Vagina (tissue), 1 donor: Measurements from ENCODE around the genes CIR1 and GPR155.

DNA sequence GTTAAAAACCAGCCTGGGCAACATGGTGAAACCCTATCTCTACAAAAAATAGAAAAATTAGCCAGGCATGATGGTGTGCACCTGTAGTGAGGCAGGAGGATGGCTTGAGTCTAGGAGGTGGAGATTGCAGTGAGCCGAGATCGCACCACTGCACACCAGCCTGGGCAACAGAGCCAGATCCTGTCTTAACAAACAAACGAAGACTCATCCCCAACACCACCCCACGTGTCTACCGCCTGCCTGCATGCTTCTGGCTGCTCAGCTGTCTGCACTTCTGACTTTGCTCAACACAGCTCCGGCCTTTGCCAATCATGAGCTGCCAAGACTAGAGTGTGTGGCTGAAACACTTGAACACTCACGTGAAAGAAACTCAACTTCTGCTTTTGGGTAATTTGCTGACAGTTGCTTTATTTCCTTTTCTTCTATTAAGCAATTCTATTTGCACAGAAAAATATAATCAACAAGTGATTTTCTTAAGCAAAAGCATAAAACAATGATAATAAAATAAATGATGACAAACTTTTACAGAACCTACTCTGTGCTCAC, 32.1 kb upstream of the SP3 start:
- PRO-cap, result unidirectional peak, minus-strand start at position 252 of the sequence
- RAMPAGE, long total RNA, result no peak

GRCh38 chr2:174025039-174025939, 60.1 kb upstream of the SP3 start:
- PRO-cap, result bidirectional peak, plus-strand start at chr2:174025510, minus-strand start at chr2:174025297
- RAMPAGE, long total RNA, result no peak

- PRO-cap, result no peak
- RAMPAGE, long total RNA, result no peak
These were observed 130.3 kb downstream of the OLA1 start for GRCh38 chr2:174117730-174118804.

GRCh38 chr2:174310633-174311284, 24.0 kb upstream of the SP9 start:
- PRO-cap, result no peak
- RAMPAGE, long total RNA, result no peak

DNA sequence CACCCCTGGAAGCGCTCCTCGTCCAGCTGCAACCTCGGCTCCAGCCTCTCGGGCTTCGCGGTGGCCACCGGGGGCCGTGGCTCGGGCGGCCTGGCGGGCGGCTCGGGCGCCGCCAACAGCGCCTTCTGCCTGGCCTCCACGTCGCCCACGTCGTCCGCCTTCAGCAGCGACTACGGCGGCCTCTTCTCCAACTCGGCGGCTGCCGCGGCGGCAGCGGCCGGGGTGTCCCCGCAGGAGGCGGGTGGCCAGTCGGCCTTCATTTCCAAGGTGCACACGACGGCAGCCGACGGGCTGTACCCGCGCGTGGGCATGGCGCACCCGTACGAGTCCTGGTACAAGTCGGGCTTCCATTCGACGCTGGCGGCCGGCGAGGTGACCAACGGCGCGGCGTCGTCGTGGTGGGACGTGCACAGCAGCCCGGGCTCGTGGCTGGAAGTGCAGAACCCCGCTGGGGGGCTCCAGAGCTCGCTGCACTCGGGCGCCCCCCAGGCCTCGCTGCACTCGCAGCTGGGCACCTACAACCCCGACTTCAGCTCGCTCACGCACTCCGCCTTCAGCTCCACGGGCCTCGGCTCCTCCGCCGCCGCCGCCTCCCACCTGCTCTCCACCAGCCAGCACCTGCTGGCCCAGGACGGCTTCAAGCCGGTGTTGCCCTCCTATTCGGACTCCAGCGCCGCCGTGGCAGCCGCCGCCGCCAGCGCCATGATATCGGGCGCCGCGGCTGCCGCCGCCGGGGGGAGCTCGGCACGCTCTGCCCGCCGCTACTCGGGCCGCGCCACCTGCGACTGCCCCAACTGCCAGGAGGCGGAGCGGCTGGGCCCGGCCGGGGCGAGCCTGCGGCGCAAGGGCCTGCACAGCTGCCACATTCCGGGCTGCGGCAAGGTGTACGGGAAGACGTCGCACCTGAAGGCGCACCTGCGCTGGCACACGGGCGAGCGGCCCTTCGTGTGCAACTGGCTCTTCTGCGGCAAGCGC, 1.8 kb downstream of the SP9 start:
- PRO-cap, result no peak
- RAMPAGE, long total RNA, result no peak

DNA sequence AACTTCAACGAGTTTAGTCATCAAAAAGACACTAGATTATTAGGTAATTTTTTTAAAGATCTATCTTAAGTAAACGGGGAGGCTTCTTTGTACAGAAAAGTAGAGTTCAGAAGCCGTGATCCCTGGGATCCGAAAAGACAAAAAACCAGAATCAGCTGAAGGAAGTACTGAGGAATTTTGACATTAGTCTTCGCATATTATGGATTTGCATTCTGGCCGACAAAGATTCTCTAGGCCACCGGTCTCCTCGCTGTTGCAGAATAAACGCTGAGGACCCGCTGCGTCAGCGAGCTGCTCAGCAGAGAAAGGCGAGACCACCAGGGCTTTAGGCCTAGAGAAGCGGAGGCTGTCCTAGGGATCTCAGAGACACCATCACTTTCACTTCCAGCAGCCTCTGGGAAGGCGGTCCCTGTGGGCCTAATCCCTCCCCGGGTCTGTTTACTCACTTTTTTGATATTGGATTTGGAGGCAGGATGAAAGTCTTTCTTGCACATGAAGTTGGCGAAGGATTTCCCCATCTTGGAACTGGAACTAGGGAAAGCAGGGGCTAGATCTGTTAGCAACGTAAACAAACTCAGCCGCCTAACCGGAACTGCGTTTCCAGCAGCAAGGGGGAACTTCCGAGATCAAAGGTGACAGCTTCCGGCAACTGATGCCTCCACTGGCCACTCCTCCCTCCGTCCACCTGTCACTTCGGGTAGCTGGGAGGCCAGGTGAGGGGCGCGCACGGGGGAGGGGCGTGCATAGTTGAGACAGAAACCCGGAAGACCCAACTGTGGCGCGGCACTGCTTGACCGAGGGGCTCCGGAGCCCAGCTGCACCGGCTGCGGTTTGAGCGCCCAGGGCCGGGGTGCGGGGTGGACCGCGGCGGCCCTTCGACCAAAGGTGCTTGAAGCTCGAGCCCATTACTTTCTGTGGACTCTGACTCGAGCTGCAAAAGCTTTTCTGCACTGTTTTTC, at the start of gene CIR1:
TSS of gene CIR1 (minus strand) at position 608 of the 959 bp plus-strand sequence.
- PRO-cap, result bidirectional peak, plus-strand start at position 629 of the sequence, minus-strand start at position 594 of the sequence
- RAMPAGE, long total RNA, result start-site peak on the minus strand centred at position 569 of the sequence, 51 bp wide, 212 reads; start-site peak on the plus strand centred at position 658 of the sequence, 41 bp wide, 42 reads

DNA sequence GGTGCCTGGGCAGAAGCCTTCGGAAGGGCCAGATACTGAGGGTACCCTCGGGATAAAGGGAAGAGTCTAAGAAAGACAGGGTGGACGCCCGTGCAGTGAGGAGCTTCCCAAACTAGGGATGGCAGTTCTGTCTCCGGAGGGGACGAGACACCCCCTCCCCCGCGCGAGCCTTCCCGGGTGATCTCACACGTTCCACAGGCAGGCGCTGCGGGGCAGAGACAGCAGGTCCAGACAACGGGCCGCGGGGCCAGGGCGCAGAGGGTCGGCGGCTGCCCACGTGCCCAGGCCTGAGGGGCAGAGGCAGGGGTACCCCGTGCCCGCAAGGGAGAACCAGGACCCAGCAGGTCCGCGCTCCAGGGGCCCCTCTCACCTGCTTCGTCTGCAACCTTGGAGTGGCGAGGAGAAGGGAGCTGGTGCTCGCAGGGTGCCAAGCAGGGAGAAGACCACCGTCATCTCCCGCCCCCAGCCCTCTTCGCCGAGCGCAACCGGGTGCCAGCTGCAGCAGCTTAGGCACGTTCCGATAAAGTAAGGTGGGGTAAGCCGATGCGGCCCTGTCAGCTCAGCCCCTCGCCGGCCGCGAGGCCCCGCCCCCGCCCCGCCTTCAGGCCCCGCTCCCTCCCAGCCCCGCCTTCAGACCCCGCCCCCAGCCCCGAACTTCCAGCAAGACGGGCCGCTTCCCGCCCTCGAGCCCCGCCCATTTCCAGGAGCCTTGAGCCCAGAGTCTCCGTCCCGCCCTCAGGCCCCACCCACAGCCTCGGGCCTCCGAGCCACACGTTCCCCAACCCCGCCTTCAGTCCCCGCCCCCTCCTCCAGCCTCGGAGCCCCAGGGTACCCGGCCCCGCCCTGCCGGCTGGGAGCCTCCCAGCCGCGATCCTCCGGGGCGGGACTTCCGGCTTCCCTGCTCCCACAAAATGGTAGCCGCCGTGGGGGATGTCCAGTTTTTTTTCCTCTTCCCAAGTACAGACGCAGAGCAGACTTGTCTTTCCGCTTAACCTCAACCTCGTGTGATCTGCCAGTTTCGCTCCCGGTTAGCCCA, at the start of gene GPR155:
TSS of gene GPR155 (minus strand) at position 527 of the 1,036 bp plus-strand sequence.
- PRO-cap, result bidirectional peak, plus-strand start at position 197 of the sequence, minus-strand start at position 185 of the sequence; bidirectional peak, plus-strand start at position 886 of the sequence, minus-strand start at position 583 of the sequence
- RAMPAGE, long total RNA, result start-site peak on the minus strand centred at position 522 of the sequence, 91 bp wide, 94 reads

- PRO-cap, result no peak
- RAMPAGE, long total RNA, result start-site peak on the minus strand at chr2:174561416-174561613, 177 reads
These were observed 36.3 kb downstream of the WIPF1 start for GRCh38 chr2:174560935-174562062.

GRCh38 chr2:174626599-174627200, 29.1 kb upstream of the WIPF1 start:
- PRO-cap, result no peak
- RAMPAGE, long total RNA, result no peak

DNA sequence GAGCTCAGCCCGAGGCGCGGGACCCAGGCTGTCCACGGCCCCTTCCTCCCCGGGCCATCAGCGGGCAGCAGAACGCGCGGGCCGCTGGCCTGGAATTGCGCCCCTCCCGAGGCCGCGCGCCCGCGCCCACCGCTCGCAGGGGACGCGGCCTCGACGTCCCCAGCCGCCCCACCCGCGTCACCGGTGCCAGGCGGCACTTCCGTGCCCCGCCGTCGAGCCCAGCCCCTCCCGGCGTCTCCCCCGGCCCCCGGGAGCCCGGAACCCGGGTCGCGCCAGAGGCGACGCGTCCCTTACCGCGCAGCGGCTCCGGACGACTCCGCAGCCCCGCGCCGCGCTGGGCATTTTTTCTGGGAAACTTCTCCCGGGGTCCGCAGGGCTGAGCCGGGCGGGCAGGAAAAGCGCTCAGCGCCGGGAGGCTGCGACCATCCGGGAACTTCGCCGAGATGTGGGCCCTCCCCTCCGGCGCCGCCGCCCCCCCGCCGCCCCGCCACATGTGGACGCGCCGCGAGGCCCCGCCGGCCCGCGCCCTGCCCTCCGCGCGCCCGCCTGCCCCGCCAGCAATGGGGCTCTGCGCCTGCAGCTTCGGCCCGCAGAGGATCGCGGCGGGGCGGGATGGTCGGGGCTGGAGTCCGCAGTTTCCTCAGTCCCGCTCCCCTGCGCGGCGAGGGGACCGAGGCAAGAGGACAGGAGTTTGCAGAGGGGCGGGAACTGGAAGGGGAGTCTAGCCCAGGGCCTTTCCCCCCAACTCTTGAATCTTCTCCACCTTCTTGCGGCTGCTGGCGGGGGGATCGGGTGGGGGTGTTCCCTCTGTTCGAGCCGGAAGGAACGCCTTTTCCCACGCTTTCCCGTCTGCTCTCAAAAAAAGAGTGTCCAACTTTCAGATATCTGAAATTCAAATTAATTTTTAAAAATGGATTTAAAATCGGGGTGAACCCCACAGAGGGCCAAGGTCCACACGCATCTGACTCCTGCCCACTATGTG, 81.5 kb downstream of the CHRNA1 start:
- PRO-cap, result bidirectional peak, plus-strand start at position 592 of the sequence, minus-strand start at position 434 of the sequence
- RAMPAGE, long total RNA, result start-site peak on the minus strand centred at position 399 of the sequence, 93 bp wide, 89 reads

- PRO-cap, result unidirectional peak, plus-strand start at chr2:175028351
- RAMPAGE, long total RNA, result no peak
These were observed 23.0 kb upstream of the CHN1 start for GRCh38 chr2:175028129-175028611.

DNA sequence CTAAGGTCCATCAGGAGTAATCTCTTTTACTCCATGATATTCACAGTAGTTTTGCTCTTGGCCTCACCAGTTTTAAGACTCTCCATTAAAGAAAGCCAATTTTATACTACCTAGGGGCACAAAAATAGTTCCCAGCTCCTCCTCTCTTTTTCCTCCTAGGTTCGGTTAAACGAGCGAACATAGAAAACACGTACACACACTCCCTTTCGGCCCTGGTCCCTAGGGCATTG, 1.0 kb downstream of the ATF2 start:
- PRO-cap, result no peak
- RAMPAGE, long total RNA, result no peak

DNA sequence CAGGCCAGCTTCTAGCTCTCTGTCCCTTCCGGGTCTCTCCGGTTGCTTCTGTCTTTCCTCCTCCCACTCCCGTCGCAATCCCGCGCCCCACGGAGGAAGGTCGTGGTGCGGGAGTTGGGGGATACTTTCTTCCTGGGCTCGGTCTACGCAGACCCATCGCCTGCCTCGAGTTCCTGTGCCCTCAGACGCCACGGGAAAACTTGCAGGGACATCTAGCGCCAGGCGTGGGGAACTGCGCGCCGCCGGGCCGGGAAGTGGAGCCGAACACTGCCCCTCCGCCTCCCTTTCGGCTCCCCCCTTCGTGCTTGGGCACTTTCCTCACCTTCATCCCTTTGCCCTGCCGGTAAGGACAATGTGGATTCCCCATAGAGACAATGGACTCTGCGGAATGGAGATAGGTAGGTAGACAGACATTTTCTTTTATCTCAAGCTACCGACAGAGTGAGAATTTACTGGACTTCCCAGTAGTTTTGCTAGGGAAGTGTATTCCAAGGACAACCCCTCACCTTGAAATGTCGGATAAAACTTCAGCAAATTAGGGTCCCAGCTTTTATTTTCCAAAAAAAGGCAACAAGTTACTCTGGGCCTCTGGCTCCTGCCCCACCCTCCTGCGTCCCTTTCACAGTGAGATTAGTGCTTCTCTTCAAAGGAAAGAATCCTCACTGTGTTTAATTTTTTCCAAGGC, 4.1 kb upstream of the HOXD13 start:
- PRO-cap, result no peak
- RAMPAGE, long total RNA, result start-site peak on the plus strand centred at position 397 of the sequence, 373 bp wide, 16 reads

DNA sequence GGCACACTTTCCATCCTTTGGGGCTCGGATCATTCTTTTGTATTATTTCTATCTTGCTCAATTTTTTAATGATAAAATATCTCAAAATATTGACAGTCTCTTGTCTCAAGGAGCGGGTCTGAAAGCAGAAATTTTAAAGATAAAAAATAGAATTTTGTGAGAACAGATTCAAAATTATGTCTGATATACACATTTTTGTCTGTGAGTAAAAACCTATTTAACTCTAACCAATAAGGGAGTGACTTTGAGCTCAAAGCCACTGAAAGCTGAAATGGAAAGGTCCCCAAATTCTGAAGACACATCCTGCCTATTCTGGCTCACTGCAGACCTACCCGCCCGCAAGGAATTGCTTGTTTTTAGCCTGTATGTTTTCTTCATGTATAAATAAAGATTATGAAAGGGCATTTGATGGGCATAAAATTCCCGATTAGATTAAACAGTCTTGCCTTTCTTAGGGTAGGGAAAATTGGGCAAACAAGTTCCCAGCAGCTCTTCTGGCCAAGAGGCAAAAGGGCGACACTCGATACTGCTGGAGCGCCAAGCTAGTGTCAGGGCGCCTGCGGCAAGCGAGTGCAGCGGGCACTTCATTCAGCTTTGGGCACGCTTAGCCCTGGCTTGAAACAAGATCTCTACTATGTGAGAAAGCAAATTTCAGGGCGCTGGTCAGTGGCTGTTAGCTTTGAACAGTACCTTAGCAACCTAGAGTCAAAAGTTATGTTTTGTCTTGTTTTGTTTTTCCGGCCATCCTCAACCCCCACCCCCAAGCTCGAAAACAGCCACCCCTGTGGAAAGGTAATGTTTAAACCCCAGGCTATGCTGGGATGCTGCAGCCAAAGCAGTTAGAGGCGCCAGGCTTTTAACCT, 2.7 kb upstream of the HOXD10 start:
- PRO-cap, result no peak
- RAMPAGE, long total RNA, result no peak

GRCh38 chr2:176137332-176137787, 7.9 kb downstream of the HOXD8 start:
- PRO-cap, result no peak
- RAMPAGE, long total RNA, result no peak

- PRO-cap, result no peak
- RAMPAGE, long total RNA, result no peak
These were observed 3.2 kb upstream of the HOXD4 start for GRCh38 chr2:176147989-176148687.

- PRO-cap, result no peak
- RAMPAGE, long total RNA, result no peak
These were observed 611 bp downstream of the HOXD3 start for GRCh38 chr2:176157417-176158418.

- PRO-cap, result no peak
- RAMPAGE, long total RNA, result no peak
These were observed 1.7 kb downstream of the HOXD3 start for GRCh38 chr2:176158647-176159309.

GRCh38 chr2:176174888-176175467, 13.5 kb upstream of the HOXD1 start:
- PRO-cap, result no peak
- RAMPAGE, long total RNA, result no peak

GRCh38 chr2:176637243-176638619, 368.5 kb downstream of the MTX2 start:
- PRO-cap, result bidirectional peak, plus-strand start at chr2:176637736, minus-strand start at chr2:176637593; unidirectional peak, minus-strand start at chr2:176637989
- RAMPAGE, long total RNA, result start-site peak on the plus strand at chr2:176637734-176637754, 12 reads